Skeletal muscle tissue (tissue), 7 donors: Measurements from ENCODE around the genes PELI3, BBS1, CTSF and GRK2.

DNA sequence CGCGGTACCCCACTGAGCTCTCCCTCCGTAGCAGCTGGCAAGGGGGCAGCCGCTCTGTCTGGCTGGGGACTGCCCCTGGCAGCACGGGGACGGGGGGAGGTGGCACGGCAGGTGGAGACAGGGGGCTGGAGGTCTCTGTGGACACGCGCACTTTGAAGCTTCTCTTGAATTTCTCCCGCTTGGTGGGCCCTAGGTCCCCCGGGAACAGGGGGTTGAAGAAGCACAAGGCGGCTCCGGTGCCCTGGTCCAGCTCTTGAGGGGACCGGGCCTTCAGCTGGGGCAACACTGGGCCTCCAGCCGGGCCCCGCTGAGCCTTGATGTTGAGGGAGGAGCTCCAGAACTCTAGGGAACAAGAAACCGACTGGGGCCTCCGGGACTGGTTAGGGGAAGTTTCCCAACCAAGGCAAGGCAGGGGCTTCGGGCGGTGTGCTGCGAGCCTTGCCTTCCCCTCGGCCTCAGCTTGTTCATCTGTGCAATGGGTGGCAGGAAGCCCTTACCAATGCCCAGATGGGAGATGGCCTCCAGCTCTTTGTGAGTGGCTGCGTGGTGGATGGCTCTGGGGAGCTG is 1.2 kb downstream of the RIN1 start:
- PRO-cap, 3 experiments, result no peak in any of the 3 experiments
- RAMPAGE, long total RNA, result no peak
- RRBS, 2 experiments, result 53% methylated on average over 7 of the region's 23 CpGs

DNA sequence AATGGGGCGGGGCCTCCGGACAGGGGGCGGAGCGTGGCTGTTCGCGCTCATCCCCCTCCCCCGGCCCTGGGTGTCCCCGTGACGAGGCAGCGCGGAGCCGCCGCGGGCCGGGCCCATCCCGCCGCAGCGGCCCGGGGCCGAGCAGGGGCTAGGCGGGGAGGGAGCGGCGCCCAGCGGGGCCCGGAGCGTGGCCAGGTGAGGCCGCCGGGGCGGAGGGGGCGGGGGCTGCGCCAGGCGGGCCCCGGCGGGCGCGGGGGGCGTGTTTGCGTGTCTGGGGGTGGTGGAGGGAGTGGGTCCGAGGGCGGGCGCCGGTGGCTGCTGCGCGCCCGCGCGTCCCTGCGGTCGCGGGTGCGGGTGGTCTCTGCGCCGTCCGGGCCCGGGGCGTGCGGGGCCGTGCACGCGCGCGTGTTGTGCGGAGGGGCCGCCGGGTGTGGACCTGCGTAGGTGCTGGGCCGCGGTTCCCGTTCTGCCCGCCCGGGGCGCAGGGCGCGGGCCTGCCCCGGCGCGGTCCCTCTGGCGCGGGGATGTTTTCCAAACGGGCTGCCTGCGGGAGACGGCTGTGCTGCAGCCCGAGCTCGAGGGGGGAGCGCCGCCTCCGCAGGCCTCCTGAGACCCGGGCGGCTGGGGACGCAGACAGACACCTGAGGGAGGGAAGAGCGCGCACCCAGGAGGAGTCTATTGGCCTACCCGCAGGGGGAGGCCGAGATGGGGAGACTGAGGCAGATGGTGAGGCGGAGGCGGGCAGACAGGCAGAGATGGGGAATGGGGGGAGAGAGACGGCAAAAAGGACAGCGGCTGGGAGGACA is at the start of gene PELI3:
TSS of gene PELI3 (plus strand) at position 73 of the 806 bp plus-strand sequence.
- PRO-cap, 3 experiments, result peak in 3 of 3 experiments; most common plus-strand start position 79 of the sequence (in 3)
- RAMPAGE, long total RNA, result no peak
- RRBS, 2 experiments, result 2 to 3% methylated on average over 74 of the region's 98 CpGs

DNA sequence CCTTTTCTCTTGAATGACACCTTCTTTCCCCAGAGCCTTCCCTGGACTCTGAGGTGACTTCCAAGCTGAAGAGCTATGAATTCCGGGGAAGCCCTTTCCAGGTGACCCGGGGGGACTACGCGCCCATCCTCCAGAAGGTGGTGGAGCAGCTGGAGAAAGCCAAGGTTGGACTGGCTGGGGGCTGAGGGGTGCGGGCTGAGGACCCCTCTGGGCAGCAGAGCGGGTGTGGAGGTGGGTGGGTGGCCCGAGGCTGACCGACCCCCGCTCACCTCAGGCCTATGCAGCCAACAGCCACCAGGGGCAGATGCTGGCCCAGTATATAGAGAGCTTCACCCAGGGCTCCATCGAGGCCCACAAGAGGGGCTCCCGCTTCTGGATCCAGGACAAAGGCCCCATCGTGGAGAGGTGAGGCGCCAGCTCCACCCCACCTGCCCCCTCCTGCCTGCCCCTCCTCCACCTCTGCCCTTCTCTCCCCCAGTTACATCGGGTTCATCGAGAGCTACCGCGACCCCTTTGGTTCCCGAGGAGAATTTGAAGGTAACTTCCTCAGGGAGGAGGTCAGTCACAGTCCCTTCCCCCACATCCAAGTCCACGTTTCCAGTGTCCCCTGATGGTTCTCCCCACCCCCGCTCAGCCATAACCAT is 11.1 kb downstream of the DPP3 start:
- PRO-cap, 3 experiments, result no peak in any of the 3 experiments
- RAMPAGE, long total RNA, result no peak
- RRBS, 2 experiments, result 90% methylated on average over 1 of the region's 20 CpGs; no CpG with 5 or more reads in 1 of the 2 experiments

GRCh38 chr11:66510185-66511420 is at the start of gene BBS1:
BBS1 (plus strand) TSS chr11:66510635.
- PRO-cap, 3 experiments, result peak in 3 of 3 experiments; most common plus-strand start chr11:66510642 (in 2); most common minus-strand start chr11:66510553 (in 1)
- RAMPAGE, long total RNA, result no peak
- RRBS, 2 experiments, result 2 to 3% methylated on average over 8 to 14 of the region's 38 CpGs

DNA sequence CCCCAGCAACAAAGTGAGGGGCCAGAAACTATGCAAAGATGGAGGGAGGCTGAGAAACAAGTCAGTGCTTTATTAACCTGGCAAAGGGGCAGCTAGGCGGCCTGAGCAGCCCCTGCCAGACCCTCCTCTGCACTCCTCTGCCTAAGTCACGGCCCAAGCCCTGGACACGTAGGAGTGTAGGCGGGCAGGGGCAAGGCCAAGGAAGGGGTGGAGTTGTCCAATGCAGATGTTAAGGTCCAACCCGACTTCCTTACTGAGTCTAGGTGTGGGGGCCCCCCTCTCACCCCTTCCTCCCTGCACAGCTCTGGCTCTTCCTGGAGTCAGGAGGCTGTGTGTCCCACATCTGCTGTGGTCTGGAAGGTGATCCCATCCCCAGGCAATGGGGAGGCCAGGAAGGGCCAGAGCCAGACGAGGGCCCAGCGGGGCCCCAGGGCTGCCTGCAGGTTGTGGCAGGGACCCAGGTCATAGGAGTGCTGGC is 6.6 kb downstream of the ZDHHC24 start:
- PRO-cap, 3 experiments, result no peak in any of the 3 experiments
- RAMPAGE, long total RNA, result no peak
- RRBS, 2 experiments, result no CpG with 5 or more reads among the region's 7 CpGs

- PRO-cap, 3 experiments, result peak in 3 of 3 experiments; most common plus-strand start chr11:66568644 (in 1); most common minus-strand start chr11:66568606 (in 3)
- RAMPAGE, long total RNA, result no peak
- RRBS, 2 experiments, result 2% methylated on average over 31 of the region's 83 CpGs
Observed at GRCh38 chr11:66567943-66568819, at the start of gene CTSF. CTSF (minus strand) TSS chr11:66568606.

GRCh38 chr11:66595195-66595795 is 2.3 kb downstream of the CCS start:
- PRO-cap, 3 experiments, result no peak in any of the 3 experiments
- RAMPAGE, long total RNA, result no peak
- RRBS, 2 experiments, result 28 to 34% methylated on average over 2 of the region's 5 CpGs

DNA sequence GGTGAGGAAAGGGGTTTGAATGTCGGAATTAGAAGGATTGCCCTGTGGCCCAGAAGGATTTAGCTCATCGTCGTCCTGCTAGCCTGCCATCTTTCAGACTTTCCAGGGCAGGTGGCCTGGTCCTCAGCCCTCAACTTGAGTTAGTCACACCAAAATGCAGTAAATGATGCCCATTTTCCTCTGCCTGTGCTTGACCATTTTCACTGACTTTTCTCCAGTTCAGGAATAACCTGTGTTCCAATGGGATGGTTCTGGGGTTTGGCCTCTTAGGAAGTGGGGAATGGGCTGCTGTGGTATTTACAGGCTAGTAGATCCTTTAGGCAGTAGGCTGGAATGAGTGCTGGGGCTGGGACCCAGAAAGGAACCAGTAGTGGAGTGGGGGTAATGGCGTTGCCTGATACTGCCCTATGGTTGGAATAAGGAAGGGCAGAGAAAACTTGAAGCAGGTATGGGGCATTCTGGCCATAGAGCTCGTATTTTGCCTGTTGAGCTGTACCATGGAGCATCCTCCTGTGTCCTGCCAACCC is 11.0 kb upstream of the RBM4 start:
- PRO-cap, 3 experiments, result no peak in any of the 3 experiments
- RAMPAGE, long total RNA, result no peak
- RRBS, 2 experiments, result no CpG with 5 or more reads among the region's 5 CpGs

GRCh38 chr11:66630004-66630555 is 8.4 kb upstream of the RBM4 start:
- PRO-cap, 3 experiments, result no peak in any of the 3 experiments
- RAMPAGE, long total RNA, result no peak
- RRBS, 2 experiments, result no CpG with 5 or more reads among the region's 7 CpGs

GRCh38 chr11:66639333-66640517 is 1.2 kb downstream of the RBM4 start:
- PRO-cap, 3 experiments, result no peak in any of the 3 experiments
- RAMPAGE, long total RNA, result no peak
- RRBS, 2 experiments, result no CpG with 5 or more reads among the region's 22 CpGs

DNA sequence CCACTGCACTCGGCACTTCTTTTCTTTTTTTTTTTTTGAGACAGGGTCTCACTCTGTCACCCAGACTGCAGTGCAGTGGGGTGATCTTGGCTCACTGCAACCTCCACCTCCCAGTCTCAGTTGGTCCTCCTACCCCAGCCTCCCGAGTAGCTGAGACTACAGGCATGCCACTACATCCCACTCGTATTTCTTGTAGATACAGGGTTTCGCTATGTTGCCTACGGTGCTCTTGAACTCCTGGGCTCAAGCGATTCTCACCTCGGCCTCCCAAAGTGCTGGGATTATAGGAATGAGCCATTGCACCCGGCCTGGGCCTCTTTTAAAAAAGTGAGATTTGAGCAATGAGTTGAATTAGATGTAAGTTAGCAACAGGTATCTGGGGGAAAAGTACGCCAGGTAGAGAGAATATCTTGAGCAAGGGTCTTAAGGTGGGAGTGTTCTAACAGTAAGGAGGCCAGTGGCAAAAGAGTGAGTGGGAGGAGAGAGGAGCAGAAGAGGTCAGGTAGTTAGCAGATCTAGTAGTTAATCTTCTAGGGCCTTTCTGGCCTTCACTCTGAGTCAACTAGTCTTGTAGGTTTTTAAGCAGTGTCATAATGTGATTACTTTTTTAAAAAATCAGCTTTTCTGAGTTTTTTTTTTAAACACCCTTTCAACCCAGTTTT is 16.9 kb downstream of the RBM4 start:
- PRO-cap, 3 experiments, result no peak in any of the 3 experiments
- RAMPAGE, long total RNA, result no peak
- RRBS, 2 experiments, result no CpG with 5 or more reads among the region's 9 CpGs

- PRO-cap, 3 experiments, result no peak in any of the 3 experiments
- RAMPAGE, long total RNA, result no peak
- RRBS, 2 experiments, result no CpG with 5 or more reads among the region's 11 CpGs
Observed at GRCh38 chr11:66725591-66726176, 3.3 kb downstream of the SPTBN2 start.

- PRO-cap, 3 experiments, result no peak in any of the 3 experiments
- RAMPAGE, long total RNA, result no peak
- RRBS, 2 experiments, result no CpG with 5 or more reads among the region's 4 CpGs
Observed at GRCh38 chr11:66749042-66749703, 4.6 kb downstream of the C11orf80 start.

DNA sequence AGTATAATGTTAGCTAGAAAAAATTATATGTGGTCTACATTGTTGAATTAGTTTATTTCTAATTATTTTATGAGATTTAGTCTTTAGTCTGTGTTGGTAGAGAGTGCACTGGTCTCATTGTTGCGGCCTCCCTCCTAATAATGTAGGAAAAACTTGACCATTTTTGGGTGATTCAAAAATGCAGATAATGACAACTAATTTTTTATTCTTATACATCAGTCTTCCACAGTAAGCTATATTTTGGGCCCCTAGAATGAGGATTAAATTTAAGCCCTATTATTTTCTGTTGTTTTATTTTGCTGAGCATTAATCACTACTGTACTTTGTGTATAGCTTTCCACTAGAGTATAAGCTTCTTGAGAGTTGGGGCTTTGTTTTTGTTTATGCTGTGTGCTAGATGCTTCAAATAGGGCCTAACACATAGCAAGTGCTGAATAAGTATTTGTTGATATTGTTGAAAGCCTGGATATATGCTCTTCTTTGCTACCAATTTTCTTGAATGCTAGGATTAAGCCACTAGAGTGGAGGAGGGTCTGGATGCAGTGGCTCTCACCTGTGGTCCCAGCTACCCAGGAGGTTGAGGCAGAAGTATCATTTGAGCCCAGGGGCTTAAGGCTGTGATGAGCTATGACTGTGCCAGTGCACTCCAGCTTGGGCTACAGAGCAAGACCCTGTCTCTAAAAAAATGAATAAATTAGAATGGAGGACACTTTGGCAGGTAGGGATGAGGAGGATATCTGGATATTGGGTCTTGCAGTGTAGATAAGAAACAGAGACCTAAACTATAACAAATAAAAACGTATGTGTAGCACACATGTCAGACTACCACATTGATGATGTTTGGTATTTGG is 9.6 kb downstream of the KDM2A start:
- PRO-cap, 3 experiments, result no peak in any of the 3 experiments
- RAMPAGE, long total RNA, result no peak
- RRBS, 2 experiments, result no CpG with 5 or more reads among the region's 2 CpGs

DNA sequence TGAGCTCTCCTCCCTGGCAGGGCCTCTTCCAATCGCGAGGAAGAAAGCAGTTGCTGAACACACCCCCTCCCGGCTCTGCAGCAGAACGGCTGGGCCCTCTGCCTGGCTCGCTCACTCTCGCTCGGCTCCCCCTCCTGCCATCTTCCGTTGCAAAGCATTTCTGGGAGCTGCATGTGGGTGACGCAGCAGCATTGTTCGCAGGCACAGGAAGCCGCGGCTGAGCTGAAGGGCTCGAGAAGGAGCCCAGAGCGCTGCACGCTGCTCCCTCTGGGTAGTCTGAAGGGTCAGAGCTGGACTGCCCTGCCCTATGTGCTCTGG is 26.4 kb upstream of the GRK2 start:
- PRO-cap, 3 experiments, result peak in 3 of 3 experiments; most common plus-strand start position 114 of the sequence (in 2)
- RAMPAGE, long total RNA, result no peak
- RRBS, 2 experiments, result no CpG with 5 or more reads among the region's 15 CpGs

- PRO-cap, 3 experiments, result no peak in any of the 3 experiments
- RAMPAGE, long total RNA, result no peak
- RRBS, 2 experiments, result 2 to 3% methylated on average over 19 to 23 of the region's 50 CpGs
Observed at GRCh38 chr11:67261444-67262365, 4.6 kb upstream of the GRK2 start.

- PRO-cap, 3 experiments, result peak in 3 of 3 experiments; most common plus-strand start chr11:67266473 (in 3); most common minus-strand start chr11:67266651 (in 1)
- RAMPAGE, long total RNA, result no peak
- RRBS, 2 experiments, result 2% methylated on average over 55 of the region's 121 CpGs
Observed at GRCh38 chr11:67266021-67266871, at the start of gene GRK2. GRK2 (plus strand) TSS chr11:67266473.

GRCh38 chr11:67280495-67280930 is 8.6 kb upstream of the ANKRD13D start:
- PRO-cap, 3 experiments, result no peak in any of the 3 experiments
- RAMPAGE, long total RNA, result no peak
- RRBS, 2 experiments, result 75 to 85% methylated on average over 1 to 3 of the region's 15 CpGs

- PRO-cap, 3 experiments, result no peak in any of the 3 experiments
- RAMPAGE, long total RNA, result no peak
- RRBS, 2 experiments, result no CpG with 5 or more reads among the region's 13 CpGs
Observed at GRCh38 chr11:67283491-67283960, 5.6 kb upstream of the ANKRD13D start.

DNA sequence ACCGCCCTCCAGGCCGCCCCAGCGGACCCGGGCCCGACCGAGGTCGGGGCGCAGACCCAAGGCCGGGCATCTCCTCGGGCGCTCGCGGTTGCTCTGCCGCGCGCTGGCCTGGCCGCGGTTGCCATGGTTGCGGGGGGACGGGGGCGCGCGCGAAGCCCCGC is 121 bp upstream of the ANKRD13D start:
- PRO-cap, 3 experiments, result peak in 2 of 3 experiments; most common minus-strand start position 86 of the sequence (in 1)
- RAMPAGE, long total RNA, result no peak
- RRBS, 2 experiments, result under 1 to 1% methylated on average over 17 of the region's 25 CpGs